Subcutaneous adipose tissue (tissue), 3 donors: ENCODE results near the gene PLSCR5.

- PRO-cap = bidirectional peak, plus-strand start at chr3:143972616, minus-strand start at chr3:143972463; bidirectional peak, plus-strand start at chr3:143973081, minus-strand start at chr3:143972979
- RAMPAGE, long total RNA, 3 experiments = no peak in any of the 3 experiments
These were observed 827 bp downstream of the DIPK2A start for GRCh38 chr3:143972285-143973014.

DNA sequence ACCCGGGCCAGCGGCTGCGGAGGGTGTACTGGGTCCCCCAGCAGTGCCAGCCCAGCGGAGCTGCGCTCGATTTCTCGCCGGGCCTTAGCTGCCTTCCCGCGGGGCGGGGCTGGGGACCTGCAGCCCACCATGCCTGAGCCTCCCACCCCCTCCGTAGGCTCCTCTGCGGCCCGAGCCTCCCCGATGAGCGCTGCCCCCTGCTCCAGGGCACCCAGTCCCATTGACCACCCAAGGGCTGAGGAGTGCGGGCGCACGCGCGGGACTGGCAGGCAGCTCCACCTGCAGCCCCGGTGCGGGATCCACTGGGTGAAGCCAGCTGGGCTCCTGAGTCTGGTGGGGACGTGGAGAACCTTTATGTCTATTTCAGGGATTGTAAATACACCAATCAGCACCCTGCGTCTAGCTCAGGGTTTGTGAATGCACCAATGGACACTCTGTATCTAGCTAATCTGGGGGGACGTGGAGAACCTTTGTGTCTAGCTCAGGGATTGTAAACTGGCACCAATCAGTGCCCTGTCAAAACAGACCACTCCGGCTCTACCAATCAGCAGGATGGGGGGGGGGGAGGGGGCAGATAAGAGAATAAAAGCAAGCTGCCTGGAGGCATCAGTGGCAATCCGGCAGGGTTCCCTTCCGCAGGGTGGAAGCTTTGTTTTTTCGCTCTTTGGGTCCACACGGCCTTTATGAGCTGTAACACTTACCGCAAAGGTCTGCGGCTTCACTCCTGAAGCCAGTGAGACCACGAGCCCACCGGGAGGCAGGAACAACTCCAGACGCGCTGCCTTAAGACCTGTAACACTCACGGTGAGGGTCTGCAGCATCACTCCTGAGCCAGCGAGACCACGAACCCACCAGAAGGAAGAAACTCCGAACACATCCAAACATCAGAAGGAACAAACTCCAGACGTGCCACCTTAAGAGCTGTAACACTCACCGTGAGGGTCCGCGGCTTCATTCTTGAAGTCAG is 827.2 kb downstream of the PLOD2 start:
- PRO-cap = no peak
- RAMPAGE, long total RNA, 3 experiments = no peak in any of the 3 experiments

DNA sequence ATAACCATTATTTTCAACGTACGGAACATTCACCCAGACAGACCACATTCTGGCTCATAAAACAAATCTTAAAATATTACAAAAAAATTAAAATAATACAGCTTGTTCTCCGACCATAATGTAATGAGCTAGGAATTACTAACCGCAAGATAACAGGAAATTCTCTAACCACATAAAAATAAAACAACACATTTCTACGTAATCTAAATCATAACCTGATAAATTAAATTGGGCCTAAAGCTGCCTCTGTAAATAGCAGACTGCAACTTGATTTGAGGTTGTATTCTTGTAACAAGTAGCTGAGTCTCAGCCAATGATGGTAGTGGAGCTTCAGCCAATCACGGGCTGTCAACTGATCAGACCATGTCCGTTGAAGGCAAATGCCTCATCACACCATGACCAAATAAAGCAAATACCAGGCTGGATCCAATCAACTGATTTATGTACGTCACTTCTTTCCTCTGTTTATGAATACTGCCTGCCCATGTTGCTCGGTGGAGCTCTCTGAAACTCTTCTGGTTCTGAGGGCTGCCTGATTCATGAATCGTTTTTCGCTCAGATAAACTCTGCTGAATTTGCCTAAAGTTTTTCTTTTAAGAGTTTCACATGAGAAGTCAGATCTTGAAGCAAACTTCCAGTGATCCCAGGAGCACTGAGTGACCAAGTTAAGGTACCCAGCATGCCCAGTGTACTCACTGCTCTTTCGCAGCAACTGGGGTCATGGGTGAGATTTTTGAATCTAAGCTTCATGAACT is 9.0 kb downstream of the PLSCR4 start:
- PRO-cap = no peak
- RAMPAGE, long total RNA, 3 experiments = no peak in any of the 3 experiments

DNA sequence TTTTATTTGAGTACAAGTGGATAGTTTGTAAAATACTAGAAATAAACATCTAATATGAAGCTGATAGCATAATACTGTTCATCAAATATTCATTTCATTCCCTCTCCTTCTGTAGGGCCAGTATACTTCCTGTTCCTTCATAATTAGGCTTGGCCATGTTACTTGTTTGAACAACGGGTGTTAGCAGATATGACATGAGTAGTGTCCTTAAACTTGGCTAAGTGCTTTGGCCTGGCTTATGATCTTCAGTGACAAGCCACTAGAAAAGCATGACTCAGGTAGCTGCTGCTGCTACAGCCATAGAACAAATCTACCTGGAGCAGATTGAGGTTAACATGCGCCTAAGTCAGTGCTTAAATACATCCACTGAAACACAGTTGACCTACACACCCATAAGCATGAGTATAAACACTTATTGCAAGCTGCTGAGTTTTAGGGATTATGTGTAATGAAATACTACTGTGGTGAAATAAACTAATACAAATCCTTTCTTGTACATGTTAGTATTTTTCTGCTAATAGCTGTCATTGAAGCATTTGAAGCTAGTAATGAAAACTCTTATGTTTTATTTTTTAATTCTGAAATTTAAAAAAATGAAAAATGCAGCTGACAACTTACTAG is 26.3 kb downstream of the PLSCR1 start:
- PRO-cap = no peak
- RAMPAGE, long total RNA, 3 experiments = no peak in any of the 3 experiments

DNA sequence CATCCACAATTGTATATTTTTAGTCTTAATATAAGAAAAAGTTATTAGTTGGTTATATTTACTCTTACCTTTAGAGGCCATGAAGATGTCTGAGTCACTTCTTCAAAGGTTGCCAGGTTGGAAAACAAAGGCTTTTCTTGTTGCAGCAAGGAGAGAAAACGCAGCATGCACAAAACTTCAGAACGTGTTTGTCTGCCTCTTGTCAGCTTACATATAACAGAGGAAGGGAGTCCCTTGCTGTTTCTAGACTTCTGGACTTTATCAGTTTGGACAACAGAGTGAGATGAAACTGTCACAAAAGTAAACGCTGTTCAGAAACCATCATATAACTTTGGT is at the start of gene PLSCR5:
PLSCR5 (minus strand) TSS at position 215 of the 336 bp plus-strand sequence.
- PRO-cap = no peak
- RAMPAGE, long total RNA, 3 experiments = no peak in any of the 3 experiments

GRCh38 chr3:147389389-147390336 is 16.7 kb downstream of the ZIC4 start:
- PRO-cap = no peak
- RAMPAGE, long total RNA, 3 experiments = no peak in any of the 3 experiments

- PRO-cap = no peak
- RAMPAGE, long total RNA, 3 experiments = no peak in any of the 3 experiments
These were observed 15.4 kb downstream of the ZIC4 start for GRCh38 chr3:147390704-147391627.

DNA sequence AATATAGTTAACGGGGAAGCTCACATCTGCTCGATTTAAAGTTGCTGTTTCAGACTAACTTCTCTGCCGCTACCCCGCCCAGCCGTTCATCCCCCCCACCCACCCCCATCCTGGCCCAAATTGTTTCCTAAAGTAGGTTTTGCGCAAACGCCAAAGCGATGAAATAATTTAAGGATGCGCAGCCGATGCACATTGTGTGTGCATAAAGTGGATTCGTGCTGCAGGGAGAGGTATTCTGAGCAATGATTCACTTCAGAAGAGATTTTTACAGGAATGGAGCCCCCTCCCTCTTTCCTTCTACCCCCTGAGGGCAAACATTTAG is 14.8 kb downstream of the ZIC4 start:
- PRO-cap = no peak
- RAMPAGE, long total RNA, 3 experiments = no peak in any of the 3 experiments

- PRO-cap = no peak
- RAMPAGE, long total RNA, 3 experiments = no peak in any of the 3 experiments
These were observed 14.0 kb downstream of the ZIC1 start for GRCh38 chr3:147423213-147423538.

- PRO-cap = no peak
- RAMPAGE, long total RNA, 3 experiments = no peak in any of the 3 experiments
These were observed 37.8 kb downstream of the AGTR1 start for GRCh38 chr3:148735560-148735899.

DNA sequence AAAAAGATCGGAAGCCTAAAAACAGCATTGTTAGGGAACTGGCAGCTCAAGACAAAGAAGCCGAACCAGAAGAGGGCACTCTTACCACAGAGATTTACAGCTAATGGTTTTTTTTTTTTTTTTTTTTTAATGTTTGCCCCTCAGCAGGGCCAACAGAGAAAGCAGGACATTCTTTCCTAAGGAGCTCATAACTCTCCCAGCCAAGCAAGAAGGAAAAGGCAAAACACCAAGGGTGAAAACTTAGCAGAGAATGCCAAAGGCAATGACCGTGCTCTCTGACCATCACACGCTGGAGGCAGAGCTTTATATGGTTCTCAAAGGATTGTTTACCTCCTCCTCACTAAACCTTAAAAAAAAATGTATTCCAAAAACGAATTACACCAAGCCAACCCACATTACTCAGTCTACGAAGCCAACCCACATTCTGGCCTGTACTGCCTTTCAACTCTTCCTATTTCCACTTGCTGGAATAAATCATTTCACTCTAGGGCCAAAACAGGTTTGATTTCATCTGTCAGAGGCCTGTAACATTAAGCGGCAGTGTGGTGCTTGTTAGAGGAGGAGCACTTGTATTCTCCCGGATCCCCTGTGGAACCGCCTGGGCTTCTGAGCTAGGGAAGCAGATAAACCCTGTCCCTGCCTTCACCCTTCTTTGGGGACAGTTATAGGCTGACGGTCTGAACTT is 35.6 kb upstream of the GYG1 start:
- PRO-cap = unidirectional peak, plus-strand start at position 188 of the sequence; unidirectional peak, plus-strand start at position 395 of the sequence; unidirectional peak, plus-strand start at position 530 of the sequence
- RAMPAGE, long total RNA, 3 experiments = no peak in any of the 3 experiments

DNA sequence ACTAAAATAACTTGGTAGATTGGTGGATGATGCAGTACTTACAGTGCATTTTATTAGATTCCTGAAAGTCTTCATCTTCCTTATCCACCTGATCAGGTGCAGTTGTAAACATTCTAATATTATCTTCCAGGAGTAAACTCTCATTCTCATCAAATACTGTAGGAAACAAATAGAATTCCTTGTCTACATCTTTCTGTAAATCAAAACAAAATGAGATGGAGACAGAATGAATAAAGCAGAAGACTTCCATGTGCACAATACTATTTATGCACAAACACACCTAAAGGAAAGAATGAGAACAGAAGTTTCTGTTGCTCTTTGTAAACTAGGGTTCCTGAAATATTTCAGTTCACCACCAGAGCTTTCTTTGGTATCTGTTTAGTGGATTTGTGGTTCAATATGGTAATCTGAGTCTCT is 33.6 kb downstream of the CP start:
- PRO-cap = no peak
- RAMPAGE, long total RNA, 3 experiments = no peak in any of the 3 experiments

- PRO-cap = no peak
- RAMPAGE, long total RNA, 3 experiments = no peak in any of the 3 experiments
These were observed 16.0 kb upstream of the TM4SF1 start for GRCh38 chr3:149393514-149393713.

DNA sequence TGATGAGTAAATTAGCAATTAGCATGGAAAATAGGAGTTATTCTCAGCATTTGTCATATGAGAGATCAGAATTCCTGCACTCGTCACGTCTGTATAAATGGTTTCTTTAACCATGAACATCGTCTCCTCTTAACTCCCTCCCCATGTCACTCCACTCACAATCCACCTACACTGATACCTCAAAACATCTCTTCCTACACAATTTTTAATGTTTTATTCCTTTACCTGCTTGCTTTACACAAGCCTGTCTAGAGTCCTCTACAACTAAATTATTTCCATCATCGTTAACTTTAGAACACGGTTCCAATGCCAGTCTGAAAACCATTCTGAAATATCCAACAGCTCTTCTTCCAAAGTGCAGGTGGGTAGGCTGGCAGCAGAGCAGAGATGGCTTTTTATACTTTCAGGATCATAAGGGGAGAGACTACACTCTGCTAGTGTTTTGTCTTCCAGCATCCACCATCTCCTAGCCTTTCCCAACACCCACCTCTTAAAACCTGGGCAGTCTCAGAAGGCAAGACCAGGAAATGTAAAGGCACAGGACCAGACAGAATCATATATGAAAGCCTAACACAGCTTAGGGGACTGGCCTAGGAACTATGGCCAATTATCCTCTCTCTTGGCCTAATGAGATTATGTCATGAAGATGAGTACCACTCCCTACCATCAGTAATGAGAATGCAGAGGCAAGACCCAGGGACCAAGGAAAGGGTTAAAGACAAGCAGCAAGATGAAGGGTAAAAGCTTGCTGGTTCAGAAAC is 45.0 kb downstream of the WWTR1 start:
- PRO-cap = no peak
- RAMPAGE, long total RNA, 3 experiments = no peak in any of the 3 experiments

DNA sequence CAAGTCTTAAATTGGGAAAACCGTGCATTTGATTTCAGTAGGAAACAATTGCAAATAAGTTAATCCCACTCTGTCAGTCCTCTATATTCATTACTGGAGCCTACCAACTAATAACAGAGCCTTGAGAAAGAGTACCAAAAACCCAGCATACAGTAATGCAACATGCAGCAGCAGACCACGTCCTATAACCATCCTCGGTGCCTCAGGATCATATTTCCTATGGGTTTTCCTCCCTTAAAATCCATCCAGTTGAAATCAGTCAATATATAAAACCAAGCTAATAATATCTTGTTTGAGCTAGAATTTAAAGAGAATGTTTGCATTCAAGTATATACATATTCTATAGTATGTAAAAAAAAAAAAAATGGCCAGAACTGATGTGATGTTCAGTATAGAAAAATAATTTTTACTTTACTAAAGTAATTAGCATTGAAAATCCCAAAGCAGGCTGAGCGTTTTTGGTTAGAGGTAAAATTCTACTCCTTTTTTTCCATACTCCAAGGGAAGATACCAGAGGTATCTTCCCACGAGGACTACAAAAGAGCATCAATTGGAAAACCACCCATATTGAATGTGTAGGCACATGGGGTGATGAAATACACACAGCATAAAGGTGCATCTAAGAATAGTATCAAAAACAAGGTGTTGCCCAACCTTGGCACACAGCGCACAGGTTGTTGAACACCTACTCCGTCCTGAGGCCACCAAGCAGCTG is 31.5 kb downstream of the WWTR1 start:
- PRO-cap = no peak
- RAMPAGE, long total RNA, 3 experiments = no peak in any of the 3 experiments

DNA sequence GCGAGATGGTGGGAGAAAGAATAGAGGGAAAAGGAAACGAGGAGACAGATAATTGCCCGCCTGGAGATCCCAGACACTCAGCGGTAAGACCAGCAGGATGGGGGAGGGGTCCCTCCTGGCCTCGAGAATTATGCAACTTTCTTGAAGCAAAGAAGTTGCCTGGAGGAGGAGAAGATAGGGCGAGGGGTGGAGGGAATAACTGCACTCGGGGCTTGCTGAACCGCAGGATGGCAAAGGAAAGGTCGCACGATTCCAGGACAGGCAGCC is 508 bp downstream of the WWTR1 start:
- PRO-cap = bidirectional peak, plus-strand start at position 177 of the sequence, minus-strand start at position 91 of the sequence
- RAMPAGE, long total RNA, 3 experiments = no peak in any of the 3 experiments

DNA sequence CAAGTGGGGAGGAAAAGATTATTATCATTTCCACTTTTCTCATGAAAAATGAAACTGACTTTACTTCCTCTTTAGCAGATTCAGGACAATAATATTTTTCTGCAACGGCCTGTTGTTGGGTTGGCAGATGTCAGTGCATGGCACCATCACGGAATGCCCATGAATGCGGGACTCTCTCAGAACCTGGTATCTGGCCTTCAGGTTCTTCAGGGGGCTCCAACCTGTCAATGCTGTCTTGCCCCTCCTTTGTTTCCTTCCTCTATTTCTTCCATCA is 11.1 kb downstream of the ANKUB1 start:
- PRO-cap = no peak
- RAMPAGE, long total RNA, 3 experiments = no peak in any of the 3 experiments

DNA sequence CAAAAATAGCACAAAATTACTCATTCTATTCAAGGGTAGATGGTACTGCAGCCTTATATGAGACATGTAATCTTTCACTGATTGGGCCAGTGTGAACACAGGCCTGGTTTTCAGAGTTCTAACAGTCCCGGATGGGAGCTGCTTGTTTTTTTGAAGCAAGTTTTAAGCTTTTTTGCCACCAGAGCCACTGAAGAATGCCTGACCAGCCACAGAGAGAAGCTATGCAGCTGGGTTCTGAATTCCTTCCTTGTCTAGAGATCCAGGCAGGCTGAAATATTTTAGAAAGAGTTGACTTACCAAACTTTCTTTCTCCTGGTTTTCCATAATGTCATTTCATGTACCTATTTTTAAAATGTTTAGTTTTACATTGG is 172.2 kb upstream of the TSC22D2 start:
- PRO-cap = no peak
- RAMPAGE, long total RNA, 3 experiments = no peak in any of the 3 experiments

GRCh38 chr3:150250835-150251842 is 157.0 kb upstream of the TSC22D2 start:
- PRO-cap = no peak
- RAMPAGE, long total RNA, 3 experiments = no peak in any of the 3 experiments

- PRO-cap = no peak
- RAMPAGE, long total RNA, 3 experiments = no peak in any of the 3 experiments
These were observed 93.4 kb upstream of the TSC22D2 start for GRCh38 chr3:150314441-150315261.